Colon Carcinoma Metastatic in the Lung (tissue), 2 donors: ENCODE measurements around the genes GTF3C5 and OBP2B.

- PRO-cap, 2 experiments, result no peak in any of the 2 experiments
These were observed 671 bp downstream of the TSC1 start for GRCh38 chr9:132943484-132944405.

DNA sequence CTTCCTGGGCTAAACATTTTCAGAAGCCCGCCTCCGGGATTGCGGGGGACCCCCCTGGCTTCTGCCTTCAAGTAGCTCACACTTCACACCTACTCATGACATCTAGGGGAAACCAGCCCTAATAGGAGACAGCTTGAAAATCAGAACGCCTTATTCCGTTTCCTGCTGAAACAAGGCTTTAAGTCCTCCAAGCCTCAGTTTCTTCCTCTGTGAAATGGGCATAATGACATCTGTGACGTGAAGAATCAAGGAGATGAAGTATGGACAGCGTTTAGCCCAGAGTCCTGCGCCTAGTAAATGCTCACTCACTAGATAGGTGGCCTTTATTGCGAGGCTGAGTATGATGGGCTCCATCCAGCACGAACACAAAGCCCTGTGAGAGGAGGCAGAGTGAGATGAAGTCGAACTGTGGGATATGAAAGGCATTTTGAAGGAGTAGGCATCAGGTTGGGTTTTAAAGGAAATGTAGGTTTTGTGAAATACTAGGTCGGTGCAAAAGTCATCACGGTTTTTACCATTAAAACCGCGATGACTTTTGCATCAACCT, 881 bp upstream of the TSC1 start:
- PRO-cap, 2 experiments, result no peak in any of the 2 experiments

GRCh38 chr9:133004024-133004343, 25.5 kb downstream of the GFI1B start:
- PRO-cap, 2 experiments, result no peak in any of the 2 experiments

DNA sequence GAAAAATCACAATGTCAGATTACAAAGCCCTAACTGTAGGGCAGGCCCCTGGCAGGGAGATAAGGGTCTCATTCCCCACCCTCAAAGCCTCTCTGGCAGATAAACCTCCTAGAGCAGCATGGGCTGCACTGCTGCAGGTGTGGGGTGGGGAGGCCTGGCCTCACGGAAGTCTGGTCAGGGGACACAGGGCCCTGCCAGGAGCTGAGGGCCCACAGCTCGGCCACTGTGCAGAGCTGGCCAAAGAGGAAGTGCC, 25.8 kb downstream of the GFI1B start:
- PRO-cap, 2 experiments, result no peak in any of the 2 experiments

DNA sequence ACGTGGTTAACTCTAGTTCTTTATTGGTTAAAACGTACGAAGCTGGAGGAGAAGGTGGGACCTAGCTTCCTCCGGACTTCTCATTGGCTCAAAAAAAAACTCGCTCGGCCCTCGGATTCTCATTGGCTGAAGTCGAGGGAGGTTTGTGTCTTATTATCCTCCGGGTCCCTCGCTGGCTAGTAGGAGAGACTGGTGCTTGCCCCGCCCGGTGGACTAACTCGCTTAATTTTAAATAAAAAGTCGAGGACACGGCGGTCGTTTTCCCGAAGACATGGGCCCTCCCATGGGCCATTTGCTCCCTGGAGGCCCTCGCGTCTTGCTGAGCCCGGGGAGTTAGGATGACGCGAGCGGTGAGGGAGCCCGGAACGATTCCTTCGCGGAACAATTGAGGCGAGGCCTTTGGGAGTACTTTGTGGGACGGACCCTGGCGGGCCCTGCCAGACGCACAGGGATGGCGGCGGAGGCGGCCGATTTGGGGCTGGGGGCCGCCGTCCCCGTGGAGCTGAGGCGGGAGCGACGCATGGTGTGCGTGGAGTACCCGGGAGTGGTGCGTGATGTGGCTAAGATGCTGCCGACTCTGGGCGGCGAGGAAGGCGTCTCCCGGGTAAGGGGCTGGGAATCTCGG, at the start of gene GTF3C5:
TSS of gene GTF3C5 (plus strand) at position 437 of the 625 bp plus-strand sequence.
- PRO-cap, 2 experiments, result peak in 2 of 2 experiments; most common plus-strand start position 151 of the sequence (in 1)

GRCh38 chr9:133050644-133051346, 11.0 kb upstream of the CEL start:
- PRO-cap, 2 experiments, result no peak in any of the 2 experiments

DNA sequence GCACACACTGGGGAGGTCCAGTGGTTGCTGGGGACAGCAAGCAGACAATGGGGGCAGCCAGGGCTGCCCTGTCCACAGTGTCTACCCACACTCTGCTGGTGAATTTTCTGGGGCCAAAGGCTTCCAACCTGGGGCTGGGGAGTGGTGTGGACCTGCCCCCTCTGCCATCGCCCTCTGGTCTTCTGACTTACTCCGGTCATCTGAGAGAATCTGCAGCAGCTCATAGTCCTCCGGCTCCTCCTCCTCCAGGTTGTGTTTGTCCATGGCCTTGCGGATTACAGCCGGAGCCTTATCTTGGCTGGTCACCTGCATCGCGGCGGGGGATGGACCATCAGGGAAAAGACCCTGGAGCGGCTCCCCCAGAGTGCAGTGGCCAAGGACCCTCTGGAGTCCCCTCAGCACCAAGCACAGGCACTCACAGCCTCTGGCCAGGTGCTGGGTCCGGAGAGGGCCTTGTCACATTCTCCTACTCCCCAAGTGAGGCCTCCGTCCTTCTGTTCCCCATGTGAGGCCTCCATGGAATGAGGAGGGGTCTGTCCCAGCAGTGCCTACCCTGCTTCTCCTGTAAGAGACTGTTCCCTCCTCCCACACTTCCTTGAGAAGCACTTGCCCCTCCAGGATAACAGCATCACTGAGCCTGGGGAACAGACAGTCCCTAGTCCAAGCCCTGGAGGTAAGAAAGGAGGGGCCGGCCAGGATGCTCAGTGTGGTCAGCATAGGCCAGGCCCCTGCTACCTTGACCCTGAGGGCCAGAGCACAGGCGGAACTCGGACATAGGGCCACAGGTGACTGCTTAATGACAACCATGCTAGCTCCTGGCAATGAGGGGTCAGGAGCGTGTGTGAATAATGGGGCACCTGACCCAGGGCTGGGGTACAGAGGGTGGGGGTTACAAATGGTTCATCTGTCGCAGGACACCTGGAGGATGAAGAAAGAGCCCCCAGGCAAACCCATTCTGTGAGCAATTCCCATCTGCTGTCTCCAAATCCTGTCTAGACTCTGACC, 20.7 kb downstream of the RALGDS start:
- PRO-cap, 2 experiments, result no peak in any of the 2 experiments

GRCh38 chr9:133102431-133102668, 18.7 kb downstream of the RALGDS start:
- PRO-cap, 2 experiments, result no peak in any of the 2 experiments

- PRO-cap, 2 experiments, result peak in 1 of 2 experiments; most common plus-strand start chr9:133114154 (in 1); most common minus-strand start chr9:133114050 (in 1)
These were observed 7.1 kb downstream of the RALGDS start for GRCh38 chr9:133113802-133114446.

- PRO-cap, 2 experiments, result no peak in any of the 2 experiments
These were observed 883 bp downstream of the RALGDS start for GRCh38 chr9:133119870-133120844.

- PRO-cap, 2 experiments, result no peak in any of the 2 experiments
These were observed 16.3 kb upstream of the RALGDS start for GRCh38 chr9:133137377-133137772.

GRCh38 chr9:133148707-133149865, 14.6 kb downstream of the GBGT1 start:
- PRO-cap, 2 experiments, result peak in 2 of 2 experiments; most common plus-strand start chr9:133148927 (in 1); most common minus-strand start chr9:133149239 (in 2)

DNA sequence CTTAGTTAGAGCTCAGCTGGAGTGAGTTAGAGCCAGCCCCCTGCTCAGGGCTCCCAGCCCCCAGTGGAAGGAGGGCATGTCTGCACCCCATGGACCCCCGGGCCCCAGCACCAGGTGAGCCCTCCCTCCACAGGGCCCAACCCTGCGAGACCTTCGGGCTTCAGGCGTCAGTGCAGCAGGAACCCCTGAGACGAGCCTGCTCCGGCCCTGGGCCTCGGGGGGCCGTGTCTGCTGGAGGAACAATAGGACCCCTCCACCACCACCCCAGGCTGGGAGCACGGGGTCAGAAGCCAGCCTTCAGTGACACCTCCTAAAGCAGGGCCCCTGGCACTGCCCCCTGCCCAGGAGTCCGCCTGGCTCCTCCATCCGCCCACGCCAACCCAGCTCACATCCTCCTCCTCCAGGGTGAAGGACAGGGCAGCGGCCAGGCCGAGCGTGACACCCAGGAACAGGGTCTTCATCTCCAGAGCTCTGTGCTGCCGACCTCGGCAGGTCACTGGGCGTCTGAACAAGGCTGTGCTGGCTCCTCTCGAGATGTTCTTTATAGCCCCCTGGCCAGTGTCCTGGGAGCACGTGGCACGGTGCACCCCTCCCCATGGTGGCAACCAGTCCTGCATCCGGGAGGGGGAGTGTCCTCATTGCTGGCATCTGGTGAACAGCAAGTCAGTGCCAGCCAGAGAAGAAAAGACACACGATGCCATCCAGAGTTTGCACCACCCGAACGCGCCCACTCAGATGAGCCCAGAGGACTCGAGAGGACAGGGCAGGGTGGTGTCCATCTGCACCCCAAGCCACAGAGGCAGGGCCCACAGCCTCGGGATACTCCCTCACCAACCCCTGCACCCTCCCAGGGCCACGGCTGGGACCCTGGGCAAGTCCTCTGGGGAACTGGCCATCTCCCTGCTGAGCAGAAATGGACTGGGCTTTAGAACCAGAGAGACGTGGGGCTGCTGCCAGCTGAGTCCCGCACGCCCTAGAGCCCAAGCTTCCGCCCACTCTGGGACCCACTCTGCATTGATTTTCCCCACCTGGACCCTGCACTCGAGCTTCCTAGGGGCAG, at the start of gene OBP2B:
TSS of gene OBP2B (minus strand) at position 512 of the 1,060 bp plus-strand sequence.
- PRO-cap, 2 experiments, result no peak in any of the 2 experiments

DNA sequence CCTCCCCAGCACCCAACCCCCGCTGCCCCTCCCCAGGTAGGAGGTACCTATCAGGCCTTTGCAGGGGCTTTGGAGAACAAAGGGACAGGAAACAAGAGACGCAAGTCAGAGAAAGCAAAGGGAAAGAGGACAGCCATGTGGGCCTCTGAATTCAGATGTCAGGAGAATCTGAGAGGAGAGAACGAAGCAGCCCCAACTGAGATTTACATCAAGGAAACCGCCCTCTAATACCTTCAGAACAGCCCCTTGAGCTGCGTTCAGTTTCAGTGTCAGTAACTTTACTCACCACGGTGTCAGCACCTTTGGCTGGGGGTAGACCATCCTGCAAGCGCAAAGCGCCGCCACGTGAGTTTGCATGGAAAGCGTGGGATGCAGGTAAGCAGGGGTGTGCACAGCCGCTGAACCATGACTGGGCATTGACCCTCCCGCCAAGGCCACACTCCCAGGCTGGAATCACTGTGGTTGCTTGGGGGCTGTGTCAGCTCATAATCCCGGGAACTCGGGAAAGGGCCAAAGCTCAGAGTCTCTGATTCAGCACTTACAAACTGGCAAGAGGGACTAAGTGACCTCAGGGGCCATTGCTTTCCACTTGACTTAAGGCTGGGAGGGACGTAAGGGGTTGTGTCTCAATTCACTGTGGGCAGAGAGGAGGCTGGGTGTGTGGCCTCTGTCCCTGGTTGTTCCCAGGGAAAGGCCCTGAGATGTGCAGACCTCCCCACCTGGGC, 48.9 kb upstream of the OBP2B start:
- PRO-cap, 2 experiments, result no peak in any of the 2 experiments

DNA sequence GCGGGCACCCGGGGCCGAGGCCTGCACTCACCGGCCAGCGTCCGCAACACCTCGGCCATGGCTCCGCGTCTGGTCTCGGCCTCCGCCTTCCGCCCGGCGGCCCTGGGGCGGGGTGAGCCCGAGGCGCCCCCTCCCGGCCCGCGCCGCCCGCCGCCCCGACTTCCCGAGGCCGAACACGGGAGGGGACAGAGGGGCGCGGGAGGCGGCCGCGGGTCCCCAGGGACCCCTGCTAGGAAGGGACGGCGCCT, 60.9 kb downstream of the SURF6 start:
- PRO-cap, 2 experiments, result peak in 2 of 2 experiments; most common plus-strand start position 166 of the sequence (in 1); most common minus-strand start position 71 of the sequence (in 2)

- PRO-cap, 2 experiments, result no peak in any of the 2 experiments
These were observed 57.3 kb downstream of the SURF6 start for GRCh38 chr9:133278591-133279183.

DNA sequence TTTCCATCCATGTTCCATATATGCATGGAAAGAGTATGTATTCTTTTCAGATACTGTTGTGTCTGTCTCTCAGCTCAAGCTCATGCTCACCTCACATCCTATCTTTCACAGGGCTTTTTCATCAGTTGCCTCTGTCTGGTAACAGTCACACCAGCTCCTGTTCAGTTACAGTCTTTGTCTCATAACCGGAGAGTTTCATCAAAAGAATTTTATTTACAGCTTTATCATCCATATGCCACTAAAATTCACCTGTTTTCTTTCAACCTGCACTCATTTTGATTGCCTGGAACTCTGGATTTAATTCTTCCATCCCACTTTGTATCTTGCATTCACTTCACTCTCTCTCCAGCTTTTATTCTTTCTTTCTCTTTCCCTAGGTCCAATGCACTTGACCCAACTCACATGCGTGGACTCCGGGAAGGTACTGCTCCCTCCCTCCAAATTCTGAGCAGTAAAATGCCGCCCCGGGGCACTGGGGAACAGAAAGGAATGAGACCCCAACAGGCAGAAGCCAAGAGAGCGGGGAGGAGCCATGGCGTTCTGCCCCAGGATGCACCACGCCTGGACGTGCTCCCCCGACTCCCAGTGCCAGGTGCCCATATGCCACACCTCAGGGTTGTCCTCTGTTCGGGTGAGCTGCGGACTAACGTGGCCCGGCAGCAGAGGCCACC, 5.0 kb downstream of the SURF6 start:
- PRO-cap, 2 experiments, result no peak in any of the 2 experiments

GRCh38 chr9:133333366-133334770, 2.1 kb downstream of the SURF6 start:
- PRO-cap, 2 experiments, result peak in 1 of 2 experiments; most common plus-strand start chr9:133334399 (in 1); most common minus-strand start chr9:133334243 (in 1)

DNA sequence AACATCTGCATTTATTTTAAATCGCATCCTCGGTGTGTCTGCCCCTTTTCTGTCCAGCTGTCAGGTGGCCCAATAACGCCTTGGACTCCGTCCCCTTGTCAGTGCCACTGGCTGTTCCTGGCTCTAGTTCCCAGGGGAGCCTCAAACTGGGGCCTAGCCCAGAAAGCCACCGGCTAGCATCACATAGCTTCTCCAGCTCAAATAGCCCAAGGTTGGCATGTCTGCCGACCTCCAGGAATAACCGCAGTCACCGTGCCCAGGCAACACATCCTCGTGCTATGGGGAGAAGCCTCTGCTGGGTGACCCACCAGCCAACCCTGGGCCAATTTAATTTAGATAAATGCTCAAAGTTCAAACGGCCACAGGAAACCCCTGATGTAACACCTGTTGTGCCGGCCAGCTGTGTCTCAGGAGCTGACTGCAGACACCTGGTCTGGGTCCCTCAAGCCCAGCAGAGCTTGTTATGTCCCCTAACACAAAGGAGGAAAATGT, 11.7 kb downstream of the REXO4 start:
- PRO-cap, 2 experiments, result no peak in any of the 2 experiments

DNA sequence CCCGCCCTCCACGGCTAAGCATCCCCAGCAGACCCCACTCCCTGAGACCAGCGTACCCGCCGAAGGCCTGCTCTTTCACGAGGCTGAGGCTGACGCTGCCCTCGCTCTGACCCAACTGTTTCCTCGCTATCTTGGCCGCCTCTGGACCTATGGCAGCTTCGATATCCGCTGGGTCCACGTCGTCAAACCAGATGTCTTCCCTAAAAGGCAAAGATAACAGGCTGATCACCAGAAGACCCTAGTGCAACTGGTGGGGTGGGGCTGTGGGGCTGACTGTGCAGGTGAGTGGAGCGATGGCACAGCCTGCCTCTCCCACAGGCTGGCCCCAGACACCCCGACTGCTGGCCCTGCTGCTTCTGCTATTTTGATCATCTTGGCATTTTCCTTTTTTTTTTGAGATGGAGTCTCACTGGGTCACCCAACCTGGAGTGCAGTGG, 5.1 kb downstream of the REXO4 start:
- PRO-cap, 2 experiments, result no peak in any of the 2 experiments